Retinal pigment epithelial cell (primary cell): ENCODE results near the genes MYH15 and ZBED2.

GRCh38 chr3:105792031-105792593, 76.7 kb downstream of the CBLB start:
- RRBS: no CpG with 5 or more reads among the region's 2 CpGs

GRCh38 chr3:105827797-105828510, 40.9 kb downstream of the CBLB start:
- RRBS: no CpG with 5 or more reads among the region's 3 CpGs

DNA sequence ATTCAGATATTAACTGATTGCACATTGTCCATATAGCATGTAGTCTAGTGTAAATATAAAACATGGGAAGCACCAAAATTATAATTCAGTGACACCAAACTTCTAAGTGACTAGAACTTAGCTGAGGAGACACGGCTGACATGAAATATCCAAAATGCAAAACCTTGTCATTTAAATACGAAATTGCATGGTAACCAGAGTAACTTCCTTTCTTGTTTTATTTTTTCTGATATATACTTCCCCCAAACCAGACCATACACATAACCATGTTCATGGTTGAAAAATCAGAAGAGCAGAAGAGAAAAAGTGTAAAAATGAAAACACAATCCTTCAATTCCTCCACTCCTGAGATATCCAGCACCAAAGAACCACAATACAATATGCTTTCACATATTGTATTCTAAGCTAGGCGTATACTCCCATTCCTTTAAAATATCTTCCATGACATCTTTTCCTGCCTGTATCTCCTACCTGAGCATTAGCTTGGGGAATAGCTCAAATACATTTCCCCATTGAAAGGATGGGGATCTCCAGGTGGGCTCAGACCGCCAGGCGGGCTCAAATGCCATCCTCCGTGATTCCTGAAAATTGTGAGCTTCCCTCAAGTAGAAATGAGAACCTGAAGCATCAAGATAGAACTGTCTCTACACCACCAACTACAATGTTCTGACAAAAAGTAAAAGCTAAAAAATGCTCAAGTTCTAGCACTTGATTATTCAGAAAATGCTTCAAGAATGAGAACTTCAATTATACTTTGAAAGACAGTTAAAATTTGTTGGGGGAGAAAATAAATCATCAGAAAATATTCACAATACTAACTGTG, 37.8 kb downstream of the CBLB start:
- RRBS: no CpG with 5 or more reads among the region's 6 CpGs

DNA sequence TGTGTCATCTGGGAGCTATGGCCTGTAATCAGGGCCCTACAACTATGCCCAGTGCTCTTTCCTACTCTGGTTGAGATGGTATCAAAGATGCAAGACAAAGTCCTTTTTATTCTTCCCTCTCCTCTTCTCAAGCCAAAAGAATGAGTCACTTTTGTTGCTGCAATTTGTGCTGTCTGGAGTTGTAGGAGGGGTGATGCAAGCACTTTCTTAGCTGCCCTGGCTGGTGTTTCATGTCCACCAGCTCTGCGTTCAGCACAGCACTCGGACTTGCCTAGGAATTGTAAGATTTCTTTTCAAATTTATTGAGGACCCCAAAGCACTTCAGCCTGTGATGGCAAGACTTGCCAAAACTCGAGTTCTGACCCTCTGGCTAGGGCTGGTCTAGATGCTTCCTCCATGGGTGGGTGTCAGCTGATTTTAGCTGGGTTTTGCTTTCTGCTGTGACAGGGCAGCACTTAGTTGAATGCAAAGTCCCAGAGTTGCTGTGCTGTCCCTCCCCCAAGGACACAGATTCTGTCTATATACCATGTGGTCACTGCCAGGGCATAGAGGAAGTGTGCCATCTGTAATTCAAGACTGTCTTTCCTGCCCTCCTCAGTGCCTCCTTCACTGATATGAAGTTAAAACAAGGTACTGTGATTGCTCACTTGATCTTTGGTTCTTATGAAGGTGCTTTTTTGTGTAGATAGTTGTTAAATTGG, 129.3 kb upstream of the CBLB start:
- RRBS: no CpG with 5 or more reads among the region's 3 CpGs

- RRBS: under 1% methylated on average over 31 of the region's 56 CpGs
Observed at GRCh38 chr3:107523432-107524478, 993 bp downstream of the BBX start.

DNA sequence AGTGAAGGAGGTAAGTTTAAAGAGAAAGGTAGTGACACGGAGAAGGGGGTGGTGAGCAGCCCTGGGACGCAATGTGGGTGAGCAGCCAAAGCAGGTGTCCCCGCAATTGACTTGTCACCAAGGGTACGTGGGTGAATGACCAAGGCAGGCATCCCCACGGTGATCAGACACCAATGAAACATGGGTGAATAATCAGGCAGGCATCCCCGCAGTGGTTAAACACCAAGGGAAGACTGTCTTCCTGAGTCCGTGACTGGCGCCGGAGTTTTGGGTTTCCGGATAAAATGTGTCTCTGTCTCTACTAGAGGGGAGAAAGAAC, 48.4 kb downstream of the BBX start:
- RRBS: no CpG with 5 or more reads among the region's 10 CpGs

DNA sequence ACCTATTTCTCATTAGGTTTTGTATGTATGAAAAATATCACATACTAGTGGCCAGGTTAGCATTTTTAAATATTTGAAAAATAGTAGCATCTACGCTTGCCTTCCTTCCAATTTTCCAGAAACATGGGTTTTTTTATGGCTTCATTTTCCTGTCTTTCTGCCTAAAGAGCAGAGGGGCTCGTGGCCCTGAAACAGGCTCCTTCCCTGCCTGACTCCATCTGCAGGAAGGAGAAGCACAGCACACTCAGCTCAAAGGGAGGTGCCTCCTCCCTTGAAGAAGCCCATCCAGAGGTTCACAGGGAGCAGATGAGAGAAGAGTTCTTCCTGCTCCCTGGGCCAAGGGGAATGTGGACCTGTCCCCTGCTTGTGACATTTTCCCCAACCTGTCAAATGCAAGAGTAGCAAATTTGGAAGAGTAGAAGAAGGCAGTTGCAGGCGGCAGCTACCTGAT, 55.7 kb downstream of the BBX start:
- RRBS: no CpG with 5 or more reads among the region's 3 CpGs

DNA sequence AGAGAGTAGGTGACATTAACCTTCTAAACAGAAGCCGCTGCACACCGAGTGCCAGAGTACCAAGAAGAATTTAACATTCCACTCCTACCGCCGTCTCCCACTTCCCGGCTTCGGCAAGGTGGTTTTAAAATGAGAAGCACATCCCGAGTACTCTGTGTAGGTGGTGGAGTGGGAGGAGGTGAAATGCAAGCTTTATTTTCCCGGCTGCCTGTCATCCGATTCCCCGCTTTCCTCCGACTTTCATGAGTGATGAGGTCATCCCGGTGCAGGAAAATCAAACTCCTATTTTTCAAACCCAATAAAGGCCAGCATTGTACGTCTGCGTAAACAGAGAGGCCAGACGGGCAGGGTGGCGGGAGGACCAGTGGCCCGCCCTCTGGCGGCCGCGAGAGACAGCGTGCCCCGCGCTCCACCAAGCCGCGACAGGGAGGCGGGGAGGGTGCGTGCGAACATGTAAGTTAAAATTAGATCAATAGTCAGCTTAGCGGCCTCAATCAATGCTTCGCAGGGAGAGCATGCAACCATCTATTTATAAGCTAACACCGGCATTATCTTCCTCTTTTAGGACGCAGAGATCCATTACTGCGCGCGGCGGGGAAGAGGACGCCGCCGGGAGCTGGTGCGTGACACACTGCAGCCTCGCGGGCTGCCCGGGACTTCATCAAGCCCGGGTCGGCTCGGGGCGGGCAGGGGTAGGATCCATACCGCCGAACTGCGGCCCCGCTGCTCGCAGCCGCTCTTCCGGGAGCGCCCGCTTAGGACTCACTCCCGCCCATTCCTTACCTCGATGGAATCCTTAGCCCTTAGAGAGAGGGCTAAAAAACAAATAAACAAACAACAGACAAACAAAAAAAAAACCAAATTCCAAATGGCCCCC, 163.3 kb downstream of the CD47 start:
- RRBS: 2% methylated on average over 30 of the region's 58 CpGs

- RRBS: no CpG with 5 or more reads among the region's 3 CpGs
Observed at GRCh38 chr3:108040953-108041410, 49.8 kb downstream of the CD47 start.

DNA sequence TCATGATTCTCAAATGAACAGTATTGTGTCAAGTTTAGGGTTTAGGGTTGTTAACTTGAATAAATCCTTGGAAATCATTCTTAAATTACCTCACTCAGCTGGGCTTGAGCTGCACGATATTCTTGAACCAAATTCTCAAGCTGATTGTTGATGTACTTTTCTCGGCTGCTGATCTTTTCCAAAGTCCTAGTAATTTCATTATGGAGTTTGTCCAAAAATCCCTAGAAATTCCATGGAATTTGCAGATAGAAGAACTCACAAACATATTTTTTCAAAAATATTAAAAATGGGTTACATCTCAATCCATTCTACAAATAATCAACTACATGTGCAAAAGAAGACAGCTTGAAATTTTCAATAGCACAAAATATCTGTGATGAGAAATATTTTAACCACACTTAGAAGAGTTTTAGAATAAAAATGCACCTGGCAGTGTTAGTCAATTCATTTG, 55.4 kb downstream of the IFT57 start:
- RRBS: no CpG with 5 or more reads among the region's 2 CpGs

DNA sequence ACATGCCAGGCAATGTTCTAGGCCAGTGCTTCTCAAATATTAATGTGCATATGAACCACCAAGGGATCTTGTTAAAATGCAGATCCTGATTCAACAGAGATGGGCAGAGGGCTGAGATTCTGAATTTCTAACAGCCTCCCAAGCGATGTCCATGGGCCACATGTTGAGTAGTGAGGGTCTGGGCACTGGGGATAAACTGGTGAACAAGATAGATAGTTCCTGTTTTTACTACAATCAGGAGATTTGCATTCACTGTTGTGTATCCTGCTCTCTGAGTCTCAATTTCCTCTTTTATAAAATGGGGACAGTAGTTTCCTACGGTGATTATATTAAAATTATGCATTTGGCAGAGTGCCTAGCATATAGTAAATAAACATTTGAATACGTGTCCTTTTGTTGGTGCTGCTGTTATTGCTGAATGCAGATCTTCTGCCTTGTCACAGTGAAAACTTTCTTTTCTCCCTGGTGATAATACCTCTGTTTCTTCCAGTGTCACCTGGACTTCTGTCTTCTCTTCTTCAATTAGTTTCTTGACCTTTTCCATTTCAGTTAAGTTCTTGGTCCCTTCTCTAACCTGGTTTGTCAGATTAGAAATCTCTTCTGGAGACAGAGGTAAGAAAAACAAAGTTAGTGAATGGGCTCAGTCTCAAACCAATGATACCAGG, 102.5 kb downstream of the MYH15 start:
- RRBS: no CpG with 5 or more reads among the region's 3 CpGs

DNA sequence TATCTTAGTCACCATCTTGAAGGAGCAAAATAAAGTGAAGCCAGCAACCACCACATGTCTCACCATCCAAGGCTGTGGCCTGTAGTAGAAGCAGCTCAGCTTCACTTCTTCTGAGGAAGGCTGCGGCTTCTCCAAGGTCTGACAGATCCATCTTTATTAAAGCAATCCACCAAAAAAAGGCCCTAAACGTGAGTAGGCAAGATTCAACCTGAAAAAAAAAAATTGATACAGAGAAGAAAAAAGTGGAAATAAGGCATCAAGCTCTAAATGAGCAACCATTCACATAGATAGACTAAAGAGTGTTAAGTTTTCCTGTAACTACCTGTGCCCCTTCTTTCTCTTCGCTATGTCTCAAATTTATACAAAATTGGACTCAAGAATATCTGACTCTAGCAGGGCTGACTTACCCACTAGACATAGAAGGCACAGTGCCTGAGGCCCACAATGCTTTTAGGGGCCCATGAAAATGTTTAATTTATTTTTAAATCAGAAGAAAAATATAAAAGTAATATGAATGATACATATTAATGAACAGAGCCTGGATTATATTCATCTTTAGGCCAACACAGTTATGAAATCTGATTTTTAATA, at the start of gene MYH15:
MYH15 (minus strand) TSS at position 217 of the 591 bp plus-strand sequence.
- RRBS: no CpG with 5 or more reads among the region's 3 CpGs

- RRBS: no CpG with 5 or more reads among the region's 3 CpGs
Observed at GRCh38 chr3:108644277-108644922, 54.9 kb downstream of the DZIP3 start.

DNA sequence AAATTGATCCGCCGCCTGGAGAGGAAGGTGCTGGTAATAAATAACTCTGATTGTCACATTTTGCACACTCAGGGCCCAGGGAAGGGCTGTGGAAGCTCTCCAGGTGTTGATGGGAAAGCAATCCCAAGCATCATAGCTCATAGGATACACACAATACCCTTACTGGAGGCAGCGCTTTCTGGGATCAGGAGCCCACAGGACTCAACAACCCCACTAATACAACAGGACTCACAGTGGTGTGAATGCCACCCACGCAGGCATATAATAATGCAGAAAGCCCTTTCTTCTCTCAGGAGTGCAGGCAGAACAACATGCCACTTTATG, 52.5 kb downstream of the C3orf85 start:
- RRBS: no CpG with 5 or more reads among the region's 4 CpGs

- RRBS: no CpG with 5 or more reads among the region's 6 CpGs
Observed at GRCh38 chr3:111073103-111073638, 1.6 kb downstream of the NECTIN3 start.

GRCh38 chr3:111321894-111322253, 220.1 kb upstream of the CD96 start:
- RRBS: no CpG with 5 or more reads among the region's 3 CpGs

- RRBS: no CpG with 5 or more reads among the region's 3 CpGs
Observed at GRCh38 chr3:111595193-111595760, at the start of gene ZBED2. Gene ZBED2, minus strand, starts transcription at chr3:111595346.

DNA sequence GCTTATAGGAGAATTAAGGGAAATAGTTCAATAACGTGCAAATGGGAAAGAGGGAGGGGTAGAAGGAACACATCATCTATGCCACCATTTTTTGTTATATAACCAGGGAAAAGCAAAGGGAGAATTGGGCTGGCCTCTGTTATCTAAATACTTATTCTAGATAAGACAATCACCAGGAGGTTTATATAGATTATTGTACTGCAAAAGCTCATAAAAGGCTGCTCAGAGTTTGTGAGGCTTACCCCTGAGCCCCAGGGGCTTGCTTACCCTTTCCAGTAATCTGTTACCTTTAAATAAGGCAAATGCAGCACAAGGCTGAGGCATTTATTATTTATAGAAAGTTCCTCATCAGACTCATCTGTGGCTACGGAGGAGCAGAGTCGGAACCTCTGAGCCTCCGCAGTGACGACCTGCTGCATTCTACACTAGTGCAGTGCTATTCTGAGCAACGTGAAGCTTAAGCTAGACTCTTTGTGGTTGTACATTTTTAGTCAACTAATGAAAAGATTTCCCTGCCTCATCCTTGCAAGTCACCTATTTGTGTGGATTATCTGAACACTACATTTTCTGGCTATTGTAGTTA, 18.6 kb downstream of the PLCXD2 start:
- RRBS: no CpG with 5 or more reads among the region's 6 CpGs

DNA sequence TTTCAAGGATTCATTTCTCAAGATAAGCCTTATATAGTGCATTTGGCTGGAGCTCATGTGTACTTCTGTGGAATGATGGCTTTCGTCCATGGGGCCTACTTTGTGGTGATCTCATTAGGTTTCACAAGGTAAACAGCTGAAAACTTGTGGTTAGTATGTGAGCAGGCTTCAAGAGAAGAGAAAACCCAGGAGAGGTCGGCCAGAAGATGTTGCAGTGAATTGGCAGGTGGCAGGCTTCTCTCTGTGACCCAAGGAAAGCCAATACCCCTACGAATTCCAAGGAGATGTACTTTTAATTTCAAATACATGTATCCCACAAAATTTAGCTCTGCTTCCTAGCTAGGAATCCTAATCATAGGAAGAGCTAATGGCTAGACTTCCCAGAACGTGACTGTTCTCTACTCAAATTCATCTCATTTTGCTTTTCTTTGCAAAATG, 63.3 kb downstream of the PLCXD2 start:
- RRBS: no CpG with 5 or more reads among the region's 4 CpGs